ENCODE measurements around the genes NUBP1, PRM3 and PRM1.

GRCh38 chr16:10594405-10595262, 14.2 kb upstream of the EMP2 start:
- PRO-cap, result no peak

- PRO-cap, result bidirectional peak, plus-strand start at chr16:10743852, minus-strand start at chr16:10743733; bidirectional peak, plus-strand start at chr16:10744307, minus-strand start at chr16:10744067
Measured at GRCh38 chr16:10743484-10744446, at the start of gene NUBP1. TSS of gene NUBP1 (plus strand) at chr16:10743842.

DNA sequence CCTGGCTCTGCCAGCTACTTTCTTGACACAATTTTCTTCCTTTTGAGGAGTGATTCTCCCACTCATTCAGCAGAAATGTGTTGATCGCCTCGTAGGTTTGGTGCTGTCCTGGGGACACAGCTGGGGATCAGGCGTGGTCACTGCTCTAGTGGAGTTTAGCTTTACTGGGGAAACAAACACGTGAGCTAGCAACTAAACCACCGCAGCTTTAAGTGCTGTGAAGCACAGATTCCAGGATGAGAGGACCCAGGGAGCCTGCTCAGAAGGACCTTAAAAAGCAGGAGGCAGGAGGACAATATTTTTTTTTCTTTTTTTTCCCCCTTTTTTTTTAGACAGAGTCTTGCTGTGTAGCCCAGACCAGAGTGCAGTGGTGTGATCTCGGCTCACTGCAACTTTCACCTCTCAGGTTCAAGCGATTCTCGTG, 817 bp downstream of the NUBP1 start:
- PRO-cap, result no peak

DNA sequence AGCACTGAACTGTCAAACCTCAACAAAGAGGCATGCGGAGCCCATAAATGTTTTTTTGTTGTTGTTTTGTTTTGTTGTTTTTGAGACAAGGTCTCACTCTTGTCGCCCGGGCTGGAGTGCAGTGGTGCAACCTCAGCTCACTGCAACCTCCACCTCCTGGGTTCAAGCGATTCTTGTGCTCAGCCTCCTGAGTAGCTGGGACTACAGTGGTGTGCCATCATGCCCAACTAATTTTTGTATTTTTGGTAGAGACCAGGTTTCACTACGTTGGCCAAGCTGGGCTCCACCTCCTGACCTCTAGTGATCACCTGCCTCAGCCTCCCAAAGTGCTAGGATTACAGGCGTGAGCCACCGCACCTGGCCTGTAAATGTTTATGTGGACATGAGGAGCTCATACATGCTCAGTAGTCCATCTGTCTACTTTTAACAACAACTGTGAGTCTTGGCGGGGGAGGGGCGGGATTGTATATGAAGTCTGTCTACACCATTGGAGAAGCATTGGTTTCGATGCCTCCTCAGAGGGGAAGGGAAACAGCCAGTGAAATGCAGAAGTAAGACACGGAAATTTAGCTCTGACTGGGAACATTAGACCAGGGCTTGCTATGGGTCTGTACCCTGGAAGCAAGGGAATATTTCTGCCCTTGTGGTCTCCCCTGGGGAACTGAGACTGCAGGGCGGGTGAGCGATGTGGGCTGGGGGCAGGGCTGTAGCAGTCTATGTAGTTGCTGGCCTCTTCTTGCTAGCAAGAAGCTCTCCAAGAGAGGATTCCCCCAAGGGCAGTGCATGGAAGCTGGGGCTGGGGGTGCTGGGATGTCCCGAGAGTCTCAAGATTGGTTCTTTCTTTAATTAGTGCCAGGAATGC, 9.3 kb downstream of the NUBP1 start:
- PRO-cap, result no peak

DNA sequence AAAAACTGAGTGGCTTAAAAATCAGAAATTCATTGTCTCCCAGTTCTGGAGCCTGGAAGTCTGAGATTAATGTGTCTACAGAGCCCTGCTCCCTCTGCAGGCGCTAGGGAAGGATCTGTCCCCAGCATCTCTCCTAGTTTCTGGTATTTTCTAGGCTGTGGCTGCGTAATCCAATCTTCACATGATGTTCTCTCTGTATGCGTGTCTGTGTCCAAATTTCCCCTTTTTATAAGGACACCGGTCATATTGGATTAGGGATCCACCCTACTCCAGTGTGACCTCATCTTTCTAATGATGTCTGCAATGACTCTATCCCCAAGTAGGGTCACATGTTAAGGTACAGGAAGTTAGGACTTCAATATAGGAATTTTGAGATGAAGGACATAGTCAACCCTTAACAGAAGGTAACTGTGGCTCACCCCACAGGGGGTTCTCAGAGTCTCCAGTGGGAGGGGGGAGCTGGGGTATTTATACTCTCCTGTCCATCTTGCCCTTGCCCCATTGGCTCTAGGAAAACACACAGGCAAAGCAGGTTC, 13.7 kb upstream of the TVP23A start:
- PRO-cap, result no peak

DNA sequence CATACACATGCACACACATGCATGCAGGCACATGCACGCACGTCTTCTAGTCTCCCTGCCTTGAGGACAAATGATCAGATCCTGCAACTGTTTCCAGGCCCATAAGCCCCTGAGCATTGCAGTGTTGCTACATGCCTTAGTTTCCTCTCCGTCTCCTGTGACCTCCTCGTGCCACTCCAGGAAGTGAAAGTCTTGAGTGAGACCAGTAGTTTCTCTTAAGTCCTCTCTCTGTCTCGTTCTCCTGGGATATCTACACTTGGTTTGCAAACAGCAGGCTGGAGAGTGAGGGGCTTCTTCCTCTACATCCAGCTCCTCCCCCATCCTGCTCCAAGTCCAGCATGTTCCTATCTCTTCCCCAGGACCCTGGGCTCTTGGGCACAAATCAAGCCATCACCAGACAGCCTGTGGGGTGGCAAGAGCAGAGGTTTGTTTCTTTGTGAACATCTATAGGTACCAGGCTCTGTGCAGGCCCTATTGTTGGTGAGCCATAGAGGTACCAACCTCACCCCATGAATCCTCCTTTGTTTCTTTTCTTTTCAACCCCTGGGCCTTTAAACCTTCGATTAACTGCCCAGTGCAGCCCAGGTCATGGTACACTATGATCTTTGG, 8.4 kb downstream of the CIITA start:
- PRO-cap, result no peak

- PRO-cap, result no peak
Measured at GRCh38 chr16:11007370-11008013, 63.1 kb downstream of the CLEC16A start.

GRCh38 chr16:11016720-11017754, 72.7 kb downstream of the CLEC16A start:
- PRO-cap, result no peak

- PRO-cap, result no peak
Measured at GRCh38 chr16:11076179-11076865, 132.0 kb downstream of the CLEC16A start.

GRCh38 chr16:11078049-11078463, 133.7 kb downstream of the CLEC16A start:
- PRO-cap, result bidirectional peak, plus-strand start at chr16:11078368, minus-strand start at chr16:11078202

- PRO-cap, result no peak
Measured at GRCh38 chr16:11131750-11132079, 124.3 kb downstream of the SOCS1 start.

DNA sequence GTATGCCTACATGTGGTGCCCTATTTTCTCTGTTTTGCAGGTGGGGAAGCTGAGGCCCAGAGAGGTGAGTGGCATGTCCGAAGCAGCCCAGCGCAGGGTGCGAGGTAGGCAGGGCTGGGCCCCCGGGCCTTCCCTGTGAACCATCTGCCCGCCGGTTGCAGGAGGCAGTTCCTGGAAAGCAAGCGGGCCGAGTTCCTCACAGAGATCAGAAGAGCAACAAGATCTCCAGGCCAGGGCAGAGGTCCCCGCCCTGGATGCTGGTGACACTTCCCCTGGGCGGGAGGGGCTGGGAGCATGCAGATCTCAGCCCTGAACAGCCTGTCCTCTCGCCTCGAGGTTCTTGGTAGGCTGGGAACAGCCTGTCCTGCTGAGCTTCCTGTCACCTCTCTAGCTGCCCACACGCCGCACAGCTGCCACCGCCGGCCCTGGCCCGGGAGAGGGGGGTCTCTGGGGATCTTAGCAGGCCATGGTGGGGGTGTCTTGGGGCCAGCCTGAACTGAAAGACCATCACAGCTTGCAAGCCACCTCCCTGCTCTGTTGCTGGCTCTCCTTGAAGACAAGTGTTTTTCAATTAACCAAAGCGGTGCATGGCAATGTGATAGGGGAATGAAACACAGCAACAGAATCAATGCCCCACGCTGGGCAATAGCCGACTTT, 31.8 kb downstream of the SOCS1 start:
- PRO-cap, result no peak

DNA sequence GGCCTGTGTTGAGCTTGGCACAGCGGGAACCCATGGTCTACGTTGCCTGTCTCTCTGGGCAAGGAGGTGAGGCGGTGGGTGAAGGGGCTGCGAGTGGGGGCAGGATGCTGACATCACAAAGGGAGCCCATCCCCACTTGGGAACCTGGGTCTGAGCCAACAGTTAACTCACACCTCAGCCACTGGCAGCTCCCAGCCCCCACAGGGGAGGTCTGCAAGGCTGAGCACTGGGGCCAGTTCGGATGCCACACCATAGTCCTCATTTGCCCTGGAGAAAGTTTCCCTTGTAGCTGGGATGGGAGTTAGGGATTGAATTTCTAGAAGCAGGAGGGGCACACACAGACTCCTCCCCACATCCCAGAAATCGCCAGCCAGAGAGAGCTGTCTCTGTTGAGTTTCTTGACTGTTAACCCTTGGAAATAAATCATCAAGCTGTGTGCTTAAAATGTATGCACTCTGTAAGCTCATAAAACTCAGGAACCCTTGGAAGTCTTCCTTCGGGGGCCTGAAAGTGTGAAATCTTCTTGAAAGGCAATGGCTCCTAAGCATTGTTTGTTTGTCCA, at the start of gene PRM3:
Gene PRM3, minus strand, starts transcription at position 68 of the 562 bp plus-strand sequence.
- PRO-cap, result no peak

- PRO-cap, result no peak
Measured at GRCh38 chr16:11281045-11281769, at the start of gene PRM1. TSS of gene PRM1 (minus strand) at chr16:11281330.

GRCh38 chr16:11350671-11351377, 5.6 kb downstream of the RMI2 start:
- PRO-cap, result no peak

- PRO-cap, result no peak
Measured at GRCh38 chr16:11364620-11364913, 19.3 kb downstream of the RMI2 start.

DNA sequence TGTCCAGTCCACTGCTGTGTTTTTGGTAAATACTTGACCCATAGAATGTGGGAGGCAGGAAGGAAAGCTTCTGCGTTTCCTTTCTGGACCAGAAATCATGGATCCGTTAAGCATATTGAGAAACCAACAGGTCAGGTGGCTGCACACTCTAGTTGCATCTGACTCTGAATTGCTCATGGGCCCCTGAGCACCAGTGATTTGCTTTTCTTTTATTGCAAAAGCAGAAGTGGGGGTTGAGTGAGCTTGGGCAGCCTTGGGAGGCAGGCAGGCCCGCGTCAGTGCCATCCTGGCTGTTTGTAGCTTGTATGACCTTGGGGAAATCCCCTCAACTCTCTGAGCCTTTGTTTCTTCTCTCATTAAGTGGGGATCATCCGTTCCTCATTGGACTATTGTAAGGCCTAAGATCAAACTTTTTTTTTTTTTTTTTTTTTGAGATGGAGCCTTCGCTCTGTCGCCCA, 25.3 kb downstream of the RMI2 start:
- PRO-cap, result no peak

DNA sequence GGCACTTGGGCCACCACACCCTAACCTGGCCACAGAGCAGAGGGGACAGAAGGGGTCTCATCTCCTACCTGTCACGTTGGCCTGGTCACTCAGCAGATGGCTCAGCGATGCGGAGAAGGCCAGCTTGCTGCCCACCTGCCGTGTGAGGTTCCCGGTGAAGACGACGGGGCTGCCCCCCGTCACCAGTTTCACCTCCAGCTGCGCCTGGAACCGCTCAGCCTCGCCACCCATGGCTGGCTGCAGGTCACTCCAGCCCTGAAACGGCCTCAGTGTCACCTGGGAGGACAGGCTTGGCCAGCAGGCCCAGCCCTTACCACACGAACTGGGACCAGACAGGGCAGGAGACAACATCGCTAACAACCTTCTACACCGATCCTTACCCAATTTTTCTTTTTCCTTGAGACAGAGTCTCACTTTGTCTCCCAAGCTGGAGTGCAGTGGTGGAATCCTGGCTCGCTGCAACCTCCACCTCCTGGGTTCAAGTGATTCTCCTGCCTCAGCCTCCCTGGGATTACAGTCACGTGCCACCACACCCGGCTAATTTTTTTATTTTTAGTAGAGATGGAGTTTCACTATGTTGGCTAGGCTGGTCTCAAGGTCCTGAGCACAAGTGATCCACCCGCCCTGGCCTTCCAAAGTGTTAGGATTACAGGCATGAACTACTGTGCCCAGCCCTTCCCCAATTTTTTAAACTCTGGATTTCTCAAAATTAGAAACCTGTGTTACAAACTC, 64.8 kb downstream of the ENSG00000188897 start:
- PRO-cap, result no peak

GRCh38 chr16:11497944-11498197, 29.2 kb downstream of the ENSG00000188897 start:
- PRO-cap, result no peak

GRCh38 chr16:11506741-11507400, 20.2 kb downstream of the ENSG00000188897 start:
- PRO-cap, result no peak

Data from pulmonary artery (tissue), 1 donor.